ENCODE measurements around a stretch of chr1.

DNA sequence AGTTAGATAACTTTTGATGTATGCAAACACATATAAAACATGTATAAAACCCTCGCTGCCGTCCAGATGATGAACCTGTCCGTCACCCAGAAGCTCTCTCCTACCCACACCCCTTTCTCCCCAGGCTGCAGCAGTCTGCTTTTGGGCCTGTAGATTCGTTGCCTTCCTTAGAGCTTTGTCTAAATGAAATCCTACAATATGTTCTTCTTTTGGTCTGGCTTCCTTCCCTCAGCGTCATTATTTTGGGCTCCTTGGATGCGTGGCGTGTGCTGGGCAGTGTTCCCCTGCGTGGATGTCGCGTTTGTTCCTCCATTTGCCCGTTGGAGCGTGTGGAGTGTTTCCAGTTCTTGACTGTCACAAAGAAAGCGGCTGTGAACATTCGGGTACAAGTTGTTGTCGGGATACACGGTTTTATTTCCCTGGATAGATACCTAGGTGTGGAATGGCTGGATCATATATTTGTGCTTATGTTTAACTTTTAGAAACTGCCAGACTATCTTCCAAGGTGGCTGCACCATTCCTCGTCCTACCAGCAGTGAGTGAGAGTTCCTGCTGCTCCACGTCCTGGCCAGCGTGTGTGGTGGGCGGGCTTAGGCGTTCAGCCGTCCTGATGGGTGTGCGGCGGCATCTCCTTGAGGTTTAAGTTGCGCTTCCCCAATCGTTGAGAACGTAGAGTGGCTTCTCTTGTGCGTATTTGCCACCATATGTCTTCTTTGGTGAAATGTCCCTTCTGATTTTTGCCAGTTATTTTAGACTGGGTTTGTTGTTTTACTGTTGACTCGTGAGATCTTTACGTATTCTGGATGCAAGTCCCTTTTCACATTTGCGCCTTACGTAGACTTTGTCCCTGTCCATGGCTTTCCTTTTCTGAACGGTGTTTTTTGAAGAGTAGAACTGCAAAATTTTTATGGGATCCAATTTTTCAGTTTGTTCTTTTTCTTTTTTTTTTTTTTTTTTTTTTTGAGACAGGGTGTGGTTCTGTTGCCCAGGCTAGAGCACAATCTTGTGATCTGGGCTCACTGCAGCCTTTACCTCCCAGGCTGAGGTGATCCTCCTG, 31.8 kb downstream of the SKI start:
- PRO-cap = no peak

DNA sequence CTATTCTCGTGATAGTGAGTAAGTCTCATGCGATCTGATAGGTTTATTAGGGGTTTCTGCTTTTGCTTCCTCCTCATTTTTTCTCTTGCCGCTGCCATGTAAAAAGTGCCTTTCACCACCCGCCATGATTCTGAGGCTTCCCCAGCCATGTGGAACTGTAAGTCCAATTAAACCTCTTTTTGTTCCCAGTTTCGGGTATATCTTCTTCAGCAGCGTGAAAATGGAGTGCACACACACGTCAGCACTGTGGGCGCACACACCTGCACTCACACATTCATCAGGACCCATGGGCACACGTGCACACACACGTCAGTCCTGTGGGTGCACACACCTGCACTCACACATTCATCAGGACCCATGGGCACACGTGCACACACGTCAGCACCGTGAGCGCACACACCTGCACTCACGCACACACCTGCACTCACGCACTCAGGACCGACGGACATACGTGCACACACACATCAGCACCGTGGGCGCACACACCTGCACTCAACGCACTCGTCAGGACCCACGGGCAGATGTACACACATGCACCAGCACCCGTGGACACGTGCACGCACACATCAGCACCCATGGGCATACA, 49.4 kb downstream of the SKI start:
- PRO-cap = no peak

GRCh38 chr1:2278003-2278718, 50.0 kb downstream of the SKI start:
- PRO-cap = no peak

- PRO-cap = no peak
These were observed 70.9 kb downstream of the SKI start for GRCh38 chr1:2298728-2299666.

DNA sequence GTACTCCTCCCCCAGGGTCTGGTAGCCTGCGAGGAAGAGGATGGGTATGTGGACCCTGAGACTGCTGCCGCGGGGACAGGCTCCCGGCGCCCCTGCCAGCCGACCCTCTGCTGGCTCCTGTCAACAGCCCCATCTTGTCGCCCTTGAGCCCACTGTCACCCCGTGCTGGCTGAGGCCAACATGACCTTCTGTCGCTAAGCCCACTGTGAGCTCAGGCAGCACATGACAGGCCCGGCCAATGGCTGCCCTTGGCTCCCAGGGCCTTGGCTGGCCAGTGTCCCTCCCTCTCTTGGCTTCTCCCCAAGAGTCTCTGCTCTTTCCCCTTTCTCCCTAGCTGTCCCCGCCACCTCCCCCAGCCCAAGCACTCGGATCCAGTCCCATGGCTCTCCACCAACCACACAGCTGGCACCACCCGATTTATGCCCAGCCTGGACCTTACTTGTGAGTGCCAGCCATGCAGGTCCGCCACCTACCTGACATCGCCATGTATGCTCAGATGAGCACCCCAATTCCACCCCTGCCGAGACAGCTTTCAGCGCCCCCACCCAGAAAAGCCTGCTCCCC, 3.4 kb downstream of the PEX10 start:
- PRO-cap = no peak

GRCh38 chr1:2523177-2524372, 2.8 kb downstream of the PANK4 start:
- PRO-cap = no peak

GRCh38 chr1:2546297-2547225, 9.6 kb upstream of the TNFRSF14 start:
- PRO-cap = bidirectional peak, plus-strand start at chr1:2546373, minus-strand start at chr1:2546064; bidirectional peak, plus-strand start at chr1:2547092, minus-strand start at chr1:2546967

GRCh38 chr1:2547463-2547678, 8.8 kb upstream of the TNFRSF14 start:
- PRO-cap = no peak

GRCh38 chr1:2553819-2554512, 2.2 kb upstream of the TNFRSF14 start:
- PRO-cap = no peak

- PRO-cap = no peak
These were observed 9.0 kb upstream of the PRXL2B start for GRCh38 chr1:2577399-2578095.

DNA sequence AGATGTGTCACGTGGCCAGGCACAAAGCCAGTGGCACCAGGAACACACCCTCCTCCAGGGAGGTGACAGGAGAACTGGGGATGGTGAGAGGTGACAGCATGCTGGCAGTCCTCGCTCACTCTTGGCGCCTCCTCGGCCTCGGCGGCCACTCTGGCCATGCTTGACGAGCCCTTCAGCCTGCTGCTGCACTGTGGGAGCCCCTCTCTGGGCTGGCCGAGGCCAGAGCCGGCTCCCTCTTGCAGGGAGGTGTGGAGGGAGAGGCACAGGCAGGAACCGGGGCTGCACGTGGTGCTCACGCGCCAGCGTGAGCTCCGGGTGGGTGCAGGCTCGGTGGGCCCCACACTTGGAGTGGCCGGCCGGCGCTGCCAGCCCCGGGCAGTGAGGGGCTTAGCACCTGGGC, 11.5 kb upstream of the TTC34 start:
- PRO-cap = no peak

DNA sequence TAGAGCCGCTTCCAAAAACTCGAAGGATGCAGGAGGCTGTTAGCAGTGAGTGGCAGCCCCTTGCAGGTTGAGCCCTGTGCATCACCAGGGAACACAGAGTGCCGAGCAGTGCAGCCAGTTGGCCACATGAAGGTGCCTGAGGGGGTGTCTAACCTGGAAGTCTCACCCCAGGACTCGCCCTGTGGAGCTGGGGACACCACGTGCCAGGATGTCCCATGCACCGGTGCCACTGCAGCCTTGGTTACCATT, 17.0 kb upstream of the ACTRT2 start:
- PRO-cap = no peak

DNA sequence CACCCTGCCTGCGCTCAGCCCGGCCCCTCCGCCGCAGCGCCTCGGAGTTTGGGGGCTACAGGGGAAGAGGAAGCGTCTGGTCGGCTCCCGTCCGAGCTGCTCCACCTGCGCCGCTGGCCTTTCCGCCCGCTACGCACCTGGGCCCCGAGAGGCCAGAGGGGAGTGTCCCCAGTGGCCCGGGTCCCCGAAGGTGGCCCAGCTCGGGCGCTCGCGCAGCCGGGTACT, 1.1 kb upstream of the PRDM16 start:
- PRO-cap = no peak

GRCh38 chr1:3069321-3069950, 433 bp downstream of the PRDM16 start:
- PRO-cap = bidirectional peak, plus-strand start at chr1:3069659, minus-strand start at chr1:3069532

GRCh38 chr1:3082840-3083281, 13.9 kb downstream of the PRDM16 start:
- PRO-cap = no peak

DNA sequence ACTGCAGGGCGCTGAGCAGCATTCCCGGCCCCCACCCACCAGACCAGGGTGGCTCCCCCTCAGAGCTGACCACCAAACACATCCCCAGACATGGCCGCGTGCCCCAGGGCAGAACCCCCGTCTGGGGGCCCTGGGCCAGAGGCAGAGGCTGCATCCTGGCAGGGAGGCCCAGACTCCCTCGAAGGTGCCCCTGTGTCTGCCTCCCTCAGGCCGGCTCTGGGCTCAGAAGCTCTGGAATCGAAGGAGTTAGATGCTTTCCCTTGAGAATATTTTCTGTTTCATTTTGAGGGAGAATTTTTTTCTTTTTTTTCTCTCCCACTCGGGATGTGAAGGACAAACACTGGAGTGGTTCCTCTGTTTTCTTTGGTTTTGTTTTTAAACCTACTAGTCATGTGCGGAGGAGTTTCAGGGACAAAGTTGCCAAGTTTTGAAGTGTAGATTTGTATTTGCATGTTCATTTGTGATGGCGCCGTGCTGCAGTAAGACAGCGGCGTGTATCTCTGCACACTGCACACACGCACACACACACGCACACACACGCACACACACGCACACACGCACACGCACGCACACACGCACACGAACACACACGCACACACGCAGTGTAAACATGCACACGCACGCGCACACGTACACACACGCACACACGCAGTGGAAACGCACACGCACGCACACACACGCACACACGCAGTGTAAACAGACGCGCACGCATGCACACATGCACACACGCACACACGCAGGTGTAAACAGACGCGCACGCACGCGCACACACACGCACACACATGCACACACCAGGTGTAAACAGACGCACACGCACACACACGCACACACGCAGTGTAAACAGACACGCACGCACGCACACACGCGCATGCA, 44.9 kb downstream of the PRDM16 start:
- PRO-cap = no peak

DNA sequence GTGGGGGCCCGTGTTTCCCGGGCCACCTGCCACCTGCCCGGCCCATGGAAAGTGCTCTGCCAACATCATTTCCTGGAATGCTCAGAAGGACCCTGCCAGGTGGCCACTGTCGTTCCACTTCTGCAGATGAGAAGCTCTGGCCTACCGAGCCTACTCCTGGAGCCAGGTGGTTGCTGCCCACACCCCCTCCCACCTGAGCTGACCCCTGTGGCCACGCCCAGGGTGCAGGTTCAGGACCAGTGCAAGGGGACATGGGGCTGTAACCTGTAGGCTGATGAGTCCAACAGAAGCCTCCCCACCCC, 99.7 kb downstream of the PRDM16 start:
- PRO-cap = no peak

GRCh38 chr1:3258364-3259107, 189.5 kb downstream of the PRDM16 start:
- PRO-cap = no peak

DNA sequence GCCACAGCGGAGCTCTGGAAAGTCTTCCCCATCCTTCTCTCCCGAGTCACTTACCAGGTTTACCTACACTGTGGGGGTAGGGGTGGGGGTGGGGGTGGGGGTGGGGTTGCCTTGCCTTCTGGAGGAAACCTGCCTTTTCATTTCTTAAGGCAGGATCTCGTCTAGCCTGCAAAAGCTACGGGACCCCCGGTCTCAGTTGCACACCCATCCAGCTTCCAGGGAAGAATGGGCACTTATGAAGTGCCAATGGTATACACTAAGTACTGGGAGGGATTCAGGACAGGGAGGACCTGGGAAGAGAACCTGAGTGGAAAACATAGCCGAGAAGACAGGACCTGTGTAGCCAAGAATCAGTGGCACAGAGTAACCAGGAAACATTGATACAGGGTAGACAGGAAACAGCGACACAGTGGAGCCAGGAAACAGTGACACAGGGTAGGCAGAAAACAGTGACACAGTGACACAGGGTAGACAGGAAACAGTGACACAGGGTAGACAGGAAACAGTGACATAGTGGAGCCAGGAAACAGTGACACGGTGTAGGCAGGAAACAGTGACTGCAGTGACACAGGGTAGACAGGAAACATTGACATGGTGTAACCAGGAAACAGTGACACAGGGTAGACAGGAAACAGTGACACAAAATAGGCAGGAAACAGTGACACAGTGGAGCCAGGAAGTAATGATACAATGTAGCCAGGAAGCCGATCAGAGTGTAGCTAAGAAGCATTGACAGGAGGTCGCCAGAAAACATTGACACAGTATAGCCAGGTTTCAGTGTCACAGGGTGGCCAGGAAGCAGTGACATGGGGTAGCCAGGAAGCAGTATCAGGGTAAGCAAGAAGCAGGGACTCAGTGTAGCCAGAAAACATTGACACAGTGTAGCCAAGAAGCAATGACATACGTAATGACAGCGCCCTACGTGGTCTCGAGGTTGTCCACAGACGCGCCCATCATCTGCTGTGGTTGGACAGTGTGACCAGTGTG, 138.0 kb upstream of the ARHGEF16 start:
- PRO-cap = no peak

GRCh38 chr1:3347996-3348750, 106.3 kb upstream of the ARHGEF16 start:
- PRO-cap = no peak